Hair follicle dermal papilla cell (primary cell): ENCODE measurements around a stretch of chr20.

DNA sequence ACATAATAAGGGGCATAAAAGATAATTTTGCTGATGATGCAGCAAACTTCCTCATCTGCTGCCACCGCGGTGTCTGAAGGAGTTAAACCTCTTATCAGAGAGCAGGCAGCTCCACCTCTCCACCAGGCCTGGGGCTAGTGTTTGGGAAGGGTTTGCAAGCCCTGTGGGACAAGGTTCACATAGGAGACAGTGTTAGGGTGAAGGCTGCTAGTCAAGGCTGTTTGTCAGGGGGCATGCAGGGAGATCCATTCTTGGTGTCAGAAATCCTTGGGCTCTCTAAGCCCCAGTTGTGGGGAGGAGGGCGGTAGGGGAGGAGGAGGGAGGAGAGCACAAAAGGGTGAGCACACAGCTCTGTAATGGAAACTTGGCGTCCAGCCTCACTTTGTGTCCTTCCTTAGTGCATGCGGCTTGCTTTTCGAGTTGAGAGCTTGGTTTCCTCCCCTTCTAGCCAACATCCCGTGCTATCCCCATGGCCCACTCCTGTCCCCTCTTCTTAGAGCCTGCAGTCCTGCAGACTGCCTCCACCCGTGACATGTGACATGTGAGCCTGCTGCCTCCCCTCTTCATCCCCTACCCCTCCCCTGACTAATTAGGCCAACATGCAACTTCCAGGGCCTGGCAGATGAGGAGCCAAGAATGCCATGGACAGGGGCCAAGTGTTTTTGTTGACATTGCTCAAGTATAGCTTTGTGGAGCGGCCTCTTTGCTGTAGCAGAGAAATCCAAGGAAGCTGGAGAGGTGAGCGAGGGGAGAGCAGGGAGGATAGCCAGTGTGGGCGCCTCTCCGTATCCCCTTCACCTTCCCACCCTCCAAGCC is 63.1 kb downstream of the SLC24A3 start:
- CAGE, long polyA plus RNA = no peak

DNA sequence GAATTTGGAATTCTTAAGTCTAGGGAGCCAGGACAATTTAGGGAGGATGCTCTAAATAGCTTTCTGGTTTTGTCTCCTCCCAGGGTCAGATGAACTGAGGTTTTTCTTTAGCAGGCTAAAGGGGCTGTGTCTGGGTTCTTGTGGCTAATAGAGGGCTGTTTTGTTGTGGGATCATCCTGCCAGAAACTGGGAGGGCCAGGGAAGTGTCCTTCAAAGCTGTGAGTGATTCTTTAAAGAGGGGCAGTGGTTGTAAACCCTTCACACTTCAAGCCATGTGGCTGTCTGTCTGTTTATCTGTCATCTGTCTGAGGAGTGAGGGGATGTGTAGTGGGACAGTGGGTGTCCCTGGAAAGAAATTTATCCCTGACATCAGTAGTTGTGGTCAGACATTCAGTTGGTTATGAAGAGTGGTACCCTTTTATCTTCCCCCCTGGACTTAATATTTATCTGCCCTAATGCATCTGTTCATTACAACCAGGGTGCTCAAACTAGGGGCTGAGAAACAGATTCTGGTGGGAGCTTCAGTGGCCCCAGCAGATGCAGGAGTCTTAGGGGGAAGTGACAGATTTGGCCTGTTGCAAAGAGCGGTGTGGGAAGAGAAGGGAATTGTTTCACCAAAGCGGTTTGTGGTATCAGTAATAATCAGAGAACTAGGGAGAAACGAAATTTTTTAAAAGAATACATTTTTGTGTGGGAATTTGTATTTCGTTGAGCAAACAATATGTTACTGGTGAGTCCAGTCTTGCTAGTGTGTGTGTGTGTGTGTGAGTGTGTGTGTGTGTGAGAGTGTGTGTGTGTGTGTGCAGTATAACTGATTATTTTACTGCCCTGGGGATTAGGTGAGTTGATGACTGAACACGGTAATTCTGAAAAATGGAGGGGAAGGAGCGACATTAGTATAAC is 120.7 kb downstream of the SLC24A3 start:
- CAGE, long polyA plus RNA = no peak

- CAGE, long polyA plus RNA = no peak
These were observed 113.0 kb upstream of the NAA20 start for GRCh38 chr20:19904188-19904494.

DNA sequence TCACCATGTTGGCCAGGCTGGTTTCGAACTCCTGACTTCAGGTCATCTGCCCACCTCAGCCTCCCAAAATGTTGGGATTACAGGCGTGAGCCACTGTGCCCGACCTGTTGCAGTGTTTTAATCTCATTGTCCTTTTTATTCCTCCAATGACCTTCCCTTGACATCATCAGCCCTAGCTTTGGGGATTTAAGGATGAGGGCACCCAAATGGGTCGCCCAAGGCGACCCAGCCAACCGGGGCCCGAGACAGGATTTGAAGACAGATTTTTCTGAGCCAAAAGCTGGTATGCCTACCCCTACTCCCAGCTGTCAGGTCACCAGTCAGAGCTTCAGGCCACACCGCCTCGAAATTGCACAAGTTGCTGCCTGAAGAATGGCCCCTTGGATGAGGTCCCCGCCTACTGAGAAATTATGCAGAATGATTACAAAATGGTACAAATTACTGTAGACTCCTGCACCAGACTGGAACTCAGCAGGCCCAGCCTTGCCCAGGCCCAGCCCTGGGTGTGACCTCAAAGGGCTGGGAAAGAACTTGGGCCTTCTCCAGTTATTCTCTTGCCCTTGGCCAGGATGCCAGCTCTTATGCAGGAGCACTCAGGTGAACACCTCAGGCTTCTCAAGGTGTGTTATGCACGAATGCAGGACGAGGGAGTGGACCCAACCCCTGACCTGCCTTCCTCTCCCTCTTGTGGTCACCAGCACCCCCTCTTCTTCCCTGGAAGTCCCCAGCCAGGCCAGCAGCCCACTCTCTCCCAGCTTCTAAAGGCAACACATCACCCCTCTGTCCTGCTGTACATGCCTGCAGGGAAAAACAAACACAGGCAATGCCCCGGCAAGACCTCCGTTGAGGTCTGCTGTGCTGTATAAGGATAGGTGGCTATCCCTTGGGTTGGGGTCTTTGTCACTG is 88.8 kb upstream of the NAA20 start:
- CAGE, long polyA plus RNA = no peak

DNA sequence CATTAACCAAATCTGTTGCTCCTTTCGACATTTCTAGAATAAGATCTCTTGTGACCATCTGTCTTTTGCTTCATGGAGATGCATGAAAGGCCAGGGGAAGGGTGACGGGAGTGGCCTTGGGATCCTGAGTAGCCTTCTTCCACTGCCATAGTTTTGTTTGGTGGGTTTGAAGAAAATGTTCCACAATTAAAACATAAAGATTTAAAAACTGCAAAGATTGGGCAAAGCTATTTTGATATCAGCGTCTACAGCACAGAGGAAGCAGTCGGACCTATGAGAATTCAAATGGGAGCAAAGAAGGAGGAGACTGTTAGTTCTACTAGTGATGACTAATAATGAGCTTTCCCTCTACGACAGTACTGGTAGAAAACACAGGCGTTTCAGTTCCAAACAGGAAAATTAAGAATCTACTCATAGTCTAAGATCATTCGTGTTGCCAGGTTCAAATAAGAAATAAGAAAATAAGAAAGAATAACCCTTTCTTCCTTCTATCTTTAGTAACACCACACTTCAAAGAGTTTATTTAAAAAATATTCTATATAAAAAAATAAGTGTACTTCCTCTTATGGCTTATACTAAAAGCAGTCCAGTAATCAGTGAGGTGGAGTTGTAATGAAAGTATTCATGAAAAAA is 121.2 kb downstream of the INSM1 start:
- CAGE, long polyA plus RNA = no peak

- CAGE, long polyA plus RNA = no peak
These were observed 121.3 kb downstream of the RALGAPA2 start for GRCh38 chr20:20591094-20591626.

GRCh38 chr20:20603374-20603772 is 109.1 kb downstream of the RALGAPA2 start:
- CAGE, long polyA plus RNA = no peak

DNA sequence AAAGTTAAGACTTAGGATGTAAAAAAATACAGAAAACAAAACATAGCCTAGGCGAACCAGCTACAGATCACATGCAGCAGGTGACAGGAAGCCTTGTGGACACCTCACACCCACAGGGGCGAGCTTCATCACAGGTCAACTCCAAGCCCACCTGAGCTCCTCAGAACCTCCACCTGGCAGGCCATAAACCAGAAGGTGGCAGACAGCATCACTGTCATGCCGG is 1.1 kb downstream of the RALGAPA2 start:
- CAGE, long polyA plus RNA = no peak

DNA sequence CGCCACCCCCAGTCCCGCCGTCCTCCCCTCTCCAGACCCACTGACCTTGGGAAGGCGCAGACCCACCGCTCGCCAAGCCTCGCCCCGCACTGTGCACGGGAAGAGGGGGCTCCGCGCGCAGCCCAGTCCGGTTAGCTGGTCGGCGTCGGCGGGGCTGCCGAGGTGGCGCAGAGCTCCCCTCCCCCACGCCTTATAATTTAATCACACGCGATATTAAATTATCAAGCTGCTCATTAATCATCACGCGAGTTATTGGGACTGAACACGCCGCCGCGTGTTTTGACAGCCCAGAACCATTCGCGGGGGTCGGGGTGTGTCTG is 19.7 kb upstream of the KIZ start:
- CAGE, long polyA plus RNA = no peak

- CAGE, long polyA plus RNA = no peak
These were observed 19.3 kb upstream of the KIZ start for GRCh38 chr20:21106546-21106923.

DNA sequence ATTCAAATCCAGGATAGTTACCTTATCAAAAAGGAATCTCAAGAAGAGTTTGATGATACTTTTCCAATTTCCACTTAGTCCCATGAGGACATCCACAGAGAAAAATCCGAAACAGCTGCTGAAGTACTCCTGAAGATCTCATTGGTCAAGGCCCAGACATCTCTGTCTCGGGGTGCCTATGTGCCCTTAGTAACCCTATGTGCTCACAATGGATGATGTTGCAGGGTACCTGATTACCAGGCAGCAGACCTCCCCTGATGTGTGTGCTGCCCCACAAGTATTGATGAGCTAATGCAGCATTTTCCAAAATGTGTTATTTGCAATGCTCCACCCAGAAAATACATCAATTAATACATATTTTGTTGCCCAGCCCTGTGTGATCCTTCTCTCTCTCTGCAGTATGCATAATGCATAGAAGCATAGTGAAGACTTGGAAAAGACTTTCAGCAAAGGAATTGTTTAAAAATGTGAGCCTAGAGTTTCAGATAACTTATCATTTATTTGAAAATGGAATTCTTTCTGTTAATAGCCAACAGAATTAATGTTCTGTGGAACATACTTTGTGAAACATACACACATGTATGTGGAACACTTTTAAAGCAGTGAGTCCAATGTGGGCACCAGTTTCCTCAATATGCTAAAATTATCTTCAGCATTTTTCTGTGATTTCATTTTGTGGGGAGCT is 84.9 kb upstream of the XRN2 start:
- CAGE, long polyA plus RNA = no peak

GRCh38 chr20:21514621-21515437 is 965 bp upstream of the NKX2-2 start:
- CAGE, long polyA plus RNA = no peak

- CAGE, long polyA plus RNA = no peak
These were observed 8.6 kb upstream of the NKX2-2 start for GRCh38 chr20:21522238-21523080.

GRCh38 chr20:21564225-21564838 is 50.5 kb upstream of the NKX2-2 start:
- CAGE, long polyA plus RNA = no peak

GRCh38 chr20:22463012-22463581 is 121.3 kb downstream of the FOXA2 start:
- CAGE, long polyA plus RNA = no peak

- CAGE, long polyA plus RNA = no peak
These were observed 118.8 kb downstream of the FOXA2 start for GRCh38 chr20:22465381-22466191.

- CAGE, long polyA plus RNA = no peak
These were observed 58.6 kb downstream of the FOXA2 start for GRCh38 chr20:22525703-22526200.

- CAGE, long polyA plus RNA = no peak
These were observed 9.2 kb downstream of the FOXA2 start for GRCh38 chr20:22574847-22575918.

GRCh38 chr20:22763560-22764050 is 179.2 kb upstream of the FOXA2 start:
- CAGE, long polyA plus RNA = no peak

DNA sequence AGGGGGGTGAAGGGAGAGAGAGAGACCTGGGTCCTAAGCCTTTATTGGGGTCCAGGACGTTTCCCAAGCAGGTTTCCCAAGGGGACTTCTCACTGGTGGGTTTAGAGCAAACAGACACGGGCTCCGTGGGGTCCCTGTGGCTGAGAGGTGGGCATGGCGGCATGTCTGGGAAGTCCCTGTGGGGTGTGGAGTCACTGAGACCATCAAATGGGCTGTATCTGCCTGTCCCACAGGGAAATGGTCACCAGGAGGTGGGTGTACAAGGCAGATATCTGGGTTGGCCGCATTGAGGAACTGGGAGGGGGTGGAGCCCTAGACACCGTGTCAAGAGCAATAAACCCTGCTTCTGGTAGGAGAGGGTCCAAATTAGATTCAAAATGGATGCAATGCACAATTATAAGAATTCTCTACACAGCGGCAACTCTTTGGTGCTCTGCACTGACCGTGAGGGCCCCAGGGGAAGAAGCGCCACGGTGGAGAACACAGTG is 1.7 kb upstream of the CD93 start:
- CAGE, long polyA plus RNA = no peak